ENCODE results near the gene ST8SIA4.

GRCh38 chr5:98900313-98901627 is 28.0 kb downstream of the CHD1 start:
- RRBS: no CpG with 5 or more reads among the region's 14 CpGs

DNA sequence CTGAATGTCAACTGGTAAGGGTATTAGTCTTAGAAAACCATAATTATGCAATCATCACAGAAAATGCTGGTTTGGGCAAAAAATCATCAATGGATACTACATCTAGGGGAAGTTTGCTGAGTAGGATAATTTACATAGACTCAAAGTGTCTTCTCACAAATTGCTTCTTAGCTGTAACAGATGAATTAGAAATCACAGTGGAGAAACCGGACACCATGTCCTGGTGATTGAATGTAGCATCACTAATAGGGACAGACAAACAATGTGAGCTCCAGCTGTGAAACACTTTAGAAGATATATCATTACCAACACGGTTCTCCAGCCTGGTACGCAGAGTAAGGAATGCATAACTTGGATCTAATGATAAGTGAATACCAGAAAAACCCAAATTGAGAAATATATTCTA is 17.4 kb downstream of the CHD1 start:
- RRBS: no CpG with 5 or more reads among the region's 3 CpGs

- RRBS: no CpG with 5 or more reads among the region's 5 CpGs
Measured at GRCh38 chr5:99032421-99032846, 103.6 kb upstream of the CHD1 start.

DNA sequence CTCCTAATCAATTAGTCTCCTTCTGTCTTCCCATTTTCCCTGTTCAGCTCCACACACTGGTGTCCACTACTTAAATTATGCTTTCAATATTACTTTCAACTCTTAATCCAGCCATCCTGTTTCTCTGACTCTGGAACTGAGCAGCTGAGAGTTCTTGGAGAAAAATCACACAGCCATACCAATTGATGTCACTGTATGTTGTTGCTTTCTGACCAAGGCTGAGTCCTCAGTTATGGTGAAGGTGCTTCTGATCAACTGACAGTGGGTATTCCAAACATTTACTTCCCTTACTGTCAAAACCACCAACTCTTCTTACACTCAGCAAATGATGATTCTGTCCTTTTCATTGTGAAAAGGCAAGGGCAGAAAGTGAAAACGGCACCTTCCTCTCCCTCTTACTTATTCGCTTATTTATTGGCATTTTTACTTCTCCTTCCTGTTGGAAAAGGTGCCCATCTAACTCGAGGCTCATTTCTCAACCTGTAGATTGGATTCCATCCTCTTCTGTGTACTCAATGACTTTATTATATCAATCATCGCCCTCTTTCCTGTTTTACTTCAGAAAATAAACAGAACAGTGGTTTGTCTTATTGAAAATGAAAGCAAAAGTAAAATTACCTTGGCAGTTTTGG is 104.2 kb upstream of the CHD1 start:
- RRBS: no CpG with 5 or more reads among the region's 4 CpGs

GRCh38 chr5:100903059-100904014 is at the start of gene ST8SIA4:
Gene ST8SIA4 (minus strand): TSS chr5:100903282.
- RRBS: no CpG with 5 or more reads among the region's 46 CpGs

- RRBS: no CpG with 5 or more reads among the region's 4 CpGs
Measured at GRCh38 chr5:101942283-101942661, 353.8 kb downstream of the SLCO4C1 start.

- RRBS: no CpG with 5 or more reads among the region's 2 CpGs
Measured at GRCh38 chr5:102795977-102796549, 41.0 kb downstream of the PAM start.

- RRBS: no CpG with 5 or more reads among the region's 4 CpGs
Measured at GRCh38 chr5:102802591-102803233, 47.6 kb downstream of the PAM start.

GRCh38 chr5:102959750-102960174 is 160.2 kb downstream of the GIN1 start:
- RRBS: no CpG with 5 or more reads among the region's 2 CpGs

DNA sequence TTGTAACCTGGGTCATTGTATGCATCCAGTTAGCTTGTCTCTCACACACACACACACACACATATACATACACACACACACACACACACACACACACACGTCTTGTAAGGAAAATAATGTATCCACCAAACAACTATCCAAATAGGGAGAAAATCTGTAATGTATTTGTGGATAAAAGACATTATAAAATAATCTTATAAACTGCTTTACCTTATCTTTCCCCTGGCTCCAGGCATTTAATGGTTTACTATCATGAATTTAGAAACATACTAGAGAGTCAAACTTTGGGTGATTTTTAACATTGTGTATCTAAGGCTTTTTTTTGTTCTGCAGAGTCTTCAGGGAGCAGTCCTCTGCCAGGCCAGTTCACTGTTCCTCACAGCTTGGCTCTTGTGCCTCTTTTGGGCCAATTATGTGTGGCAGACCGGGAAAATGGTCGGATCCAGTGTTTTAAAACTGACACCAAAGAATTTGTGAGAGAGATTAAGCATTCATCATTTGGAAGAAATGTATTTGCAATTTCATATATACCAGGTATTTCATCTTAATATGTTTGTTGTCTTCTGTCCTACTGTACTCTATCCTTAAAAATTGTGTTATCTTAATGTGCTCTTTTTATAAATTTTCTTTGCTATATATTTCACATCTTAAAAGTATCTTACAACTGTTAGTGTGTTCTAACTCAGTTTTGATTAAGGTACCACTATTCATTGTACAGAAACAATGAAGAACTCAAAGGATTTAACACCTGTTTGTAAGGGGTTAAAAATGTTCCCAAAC is 112.6 kb downstream of the GIN1 start:
- RRBS: no CpG with 5 or more reads among the region's 3 CpGs

DNA sequence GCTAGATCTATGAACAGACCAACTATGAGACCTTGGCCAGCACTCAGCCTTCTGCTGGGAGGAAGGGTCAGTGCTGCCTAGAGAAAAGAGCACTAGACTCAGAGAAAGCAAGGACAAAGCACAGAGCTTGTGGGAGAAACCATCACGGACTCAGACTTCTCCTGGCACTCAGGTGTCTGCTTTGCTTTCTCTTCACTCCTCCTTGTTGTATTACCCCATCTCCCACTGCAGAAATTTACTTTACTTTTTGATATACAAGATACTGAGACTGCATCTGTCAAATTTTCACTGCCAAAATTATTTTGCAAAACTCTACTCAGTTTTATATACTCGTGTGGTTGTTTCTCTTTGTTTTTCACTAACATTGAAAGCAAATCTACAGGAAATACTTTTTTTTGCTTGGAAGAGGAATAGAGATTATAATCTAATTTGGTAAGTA is 890.1 kb upstream of the NUDT12 start:
- RRBS: no CpG with 5 or more reads among the region's 2 CpGs

GRCh38 chr5:104754106-104754582 is 1191.6 kb upstream of the NUDT12 start:
- RRBS: no CpG with 5 or more reads among the region's 3 CpGs

- RRBS: no CpG with 5 or more reads among the region's 2 CpGs
Measured at GRCh38 chr5:107551967-107552661, 118.6 kb downstream of the EFNA5 start.

- RRBS: no CpG with 5 or more reads among the region's 8 CpGs
Measured at GRCh38 chr5:107990693-107991673, 320.2 kb upstream of the EFNA5 start.

- RRBS: no CpG with 5 or more reads among the region's 11 CpGs
Measured at GRCh38 chr5:108211317-108212344, 170.3 kb downstream of the FBXL17 start.

DNA sequence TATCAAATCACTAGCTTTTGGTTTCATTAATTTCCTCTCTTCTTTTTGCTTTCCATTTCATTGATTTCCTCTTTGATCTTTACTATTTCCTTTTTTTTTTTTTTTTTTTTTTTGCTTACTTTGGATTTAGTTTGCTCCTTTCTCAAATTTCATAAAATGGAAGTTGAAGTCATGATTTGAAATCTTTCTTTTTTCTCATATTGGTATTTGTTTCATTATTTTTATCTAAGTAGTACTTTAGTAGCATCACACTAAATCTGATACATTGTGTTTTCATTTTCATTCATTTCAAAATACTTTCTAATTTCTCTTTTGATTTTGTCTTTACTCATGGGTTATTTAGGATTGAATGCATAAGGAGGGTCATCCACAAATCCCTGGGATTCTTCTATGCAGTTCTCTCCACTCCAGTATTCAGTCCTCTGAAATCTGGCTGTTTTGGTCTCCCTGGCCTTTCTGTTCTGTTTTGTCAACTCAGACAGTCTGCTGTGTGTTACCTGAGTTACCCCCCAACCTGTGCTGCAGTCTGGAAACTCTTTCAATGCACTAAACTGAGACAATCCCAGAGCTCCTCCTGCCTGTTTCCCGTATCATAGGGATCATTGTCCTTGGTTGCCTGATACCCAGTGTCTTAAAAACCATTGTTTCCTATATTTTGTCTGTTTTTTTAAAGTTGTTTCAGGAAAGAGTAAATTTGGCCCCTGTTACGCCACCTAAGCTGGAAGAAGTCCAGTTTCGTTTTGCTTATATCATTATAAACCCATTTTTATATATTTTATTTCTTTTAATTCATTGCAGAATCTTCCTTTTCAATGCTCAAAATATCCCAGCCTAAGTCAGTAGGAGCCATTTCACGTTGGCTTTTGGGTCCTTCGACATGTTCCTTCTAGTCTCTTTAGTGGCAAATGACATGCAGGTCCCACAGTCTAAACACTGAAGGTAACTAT is 161.8 kb downstream of the FBXL17 start:
- RRBS: no CpG with 5 or more reads among the region's 5 CpGs

DNA sequence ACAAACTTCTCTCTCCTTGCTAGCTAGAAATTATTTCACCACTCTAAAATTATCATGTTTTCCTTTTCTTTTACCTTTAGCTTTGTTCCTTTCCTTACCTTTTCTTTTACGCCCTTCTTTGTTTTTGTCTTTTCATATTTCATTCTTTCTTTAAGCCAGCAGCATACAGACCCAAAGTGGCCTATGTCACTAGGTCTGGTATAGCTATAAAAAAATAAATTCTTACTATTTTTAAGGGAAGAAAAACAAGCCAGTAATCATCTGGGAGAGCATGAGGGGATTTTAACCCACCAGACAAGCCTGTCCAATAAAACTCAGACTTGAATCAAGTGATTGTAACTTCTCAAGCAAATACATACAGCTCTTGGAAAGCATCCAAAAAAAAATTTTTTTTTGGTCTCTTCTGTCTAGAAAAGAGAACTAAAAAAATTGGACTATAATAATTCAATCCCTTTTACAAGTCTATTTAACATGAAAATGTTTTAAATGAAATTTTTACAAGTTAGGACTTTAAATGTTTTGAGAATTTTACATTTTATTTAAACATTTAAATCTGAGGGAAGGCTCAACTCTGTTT is 61.7 kb downstream of the FBXL17 start:
- RRBS: no CpG with 5 or more reads among the region's 1 CpG

- RRBS: no CpG with 5 or more reads among the region's 10 CpGs
Measured at GRCh38 chr5:108686114-108686642, 61.5 kb upstream of the FER start.

DNA sequence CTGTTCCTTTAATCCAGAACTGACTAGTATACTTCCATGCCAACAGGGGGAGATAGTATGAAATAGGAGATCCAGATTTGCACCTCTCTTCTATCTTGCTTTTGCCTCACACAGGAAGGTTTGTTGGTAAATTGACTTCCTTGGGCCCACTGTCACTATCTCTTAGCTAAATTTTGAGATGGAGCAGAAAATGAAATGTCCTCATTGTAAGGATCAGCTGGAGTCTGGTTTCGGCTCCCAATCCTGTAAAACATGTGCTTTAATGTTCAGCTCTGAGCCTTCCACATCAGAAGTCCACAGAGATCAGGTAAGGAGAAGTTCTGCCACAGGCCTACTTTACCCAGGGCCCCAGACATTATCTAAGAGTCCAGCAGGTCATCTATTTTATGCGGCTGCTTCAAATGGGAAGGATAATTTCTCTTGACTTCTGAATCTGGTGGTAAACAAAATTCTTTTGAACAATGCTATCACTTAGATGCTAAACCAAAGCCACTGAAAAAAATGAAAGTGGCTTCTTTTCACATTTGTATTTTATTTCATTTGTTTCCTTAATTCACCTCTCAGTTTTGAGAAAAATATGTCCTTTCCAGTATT is 176.9 kb downstream of the FER start:
- RRBS: no CpG with 5 or more reads among the region's 2 CpGs

DNA sequence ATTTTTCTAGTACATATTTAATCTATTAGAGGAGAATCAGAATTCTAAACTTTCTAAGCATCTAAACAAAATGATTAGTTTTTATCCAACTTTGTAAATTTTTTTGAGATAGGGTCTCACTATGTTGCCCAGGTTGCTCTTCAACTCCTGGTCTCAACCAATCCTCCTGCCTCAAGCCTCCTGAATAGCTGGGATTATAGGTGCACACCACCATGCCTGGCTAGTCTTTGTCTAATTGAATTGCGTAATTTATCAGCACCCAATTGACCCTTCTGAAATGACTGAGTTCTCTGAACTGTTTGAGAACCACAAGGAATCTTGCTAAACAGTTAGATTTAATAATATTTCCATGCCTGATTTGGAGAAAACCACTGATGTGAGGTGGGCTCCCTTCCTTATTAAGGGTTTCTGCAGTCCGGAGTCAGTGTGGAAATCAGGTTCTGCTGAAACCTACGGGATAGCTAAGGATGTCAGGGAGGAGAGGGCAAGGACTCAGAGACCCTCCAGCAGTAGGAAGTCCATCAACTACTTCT is 75.7 kb downstream of the PJA2 start:
- RRBS: no CpG with 5 or more reads among the region's 3 CpGs